Metastatic Liver Carcinoma in the Lung (tissue), 2 donors: ENCODE data around the genes DNMT3B, BPIFB6, ZNF341, CHMP4B and DYNLRB1.

DNA sequence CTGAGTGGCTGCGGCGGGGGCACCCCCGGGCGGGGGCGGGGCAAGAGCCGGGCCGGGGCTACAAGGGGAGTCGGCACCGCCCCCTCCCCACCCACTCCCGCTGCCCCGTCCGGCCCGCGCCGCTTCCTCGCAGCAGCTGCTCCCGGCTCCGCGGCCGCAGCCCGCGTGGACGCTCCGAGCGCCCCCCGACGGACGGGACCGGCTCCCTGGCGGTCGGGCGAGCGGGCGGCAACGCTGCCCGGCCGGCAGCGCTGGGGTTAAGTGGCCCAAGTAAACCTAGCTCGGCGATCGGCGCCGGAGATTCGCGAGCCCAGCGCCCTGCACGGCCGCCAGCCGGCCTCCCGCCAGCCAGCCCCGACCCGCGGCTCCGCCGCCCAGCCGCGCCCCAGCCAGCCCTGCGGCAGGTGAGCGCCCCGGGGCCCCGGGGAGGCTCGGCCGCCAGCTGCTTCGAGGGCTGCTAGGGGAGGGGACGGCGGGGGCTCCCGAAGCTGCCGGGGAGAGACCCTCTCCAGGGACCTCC is at the start of gene DNMT3B:
Gene DNMT3B, plus strand, starts transcription at position 90 of the 520 bp plus-strand sequence.
- PRO-cap, 2 experiments = peak in 2 of 2 experiments; most common plus-strand start position 323 of the sequence (in 2)

DNA sequence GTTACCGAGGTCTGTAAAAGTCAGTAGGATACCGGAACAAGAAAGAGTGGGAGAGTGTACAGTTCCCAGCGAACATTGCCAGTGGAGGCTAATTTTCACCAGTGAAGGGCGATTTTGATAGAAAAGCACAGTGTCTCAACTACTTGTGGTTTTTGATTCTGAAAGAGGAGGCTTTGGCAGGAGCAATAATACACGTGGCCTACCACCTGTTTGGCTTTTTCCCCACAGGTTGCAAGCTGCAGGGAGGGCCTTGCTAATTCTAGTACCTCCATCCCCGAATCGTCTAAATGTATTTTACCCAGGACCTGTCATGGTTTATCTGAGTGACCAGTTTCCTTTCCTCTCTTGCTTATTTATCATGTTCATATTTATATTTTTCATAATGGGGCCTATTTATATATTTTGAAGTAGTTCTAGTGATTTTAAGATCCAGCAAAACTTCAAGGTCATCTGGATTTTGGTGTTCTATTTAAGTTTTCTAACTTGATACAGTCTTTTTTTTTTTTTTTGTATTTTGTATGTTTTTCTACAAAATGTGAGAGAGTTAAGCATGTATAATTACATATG is 3.3 kb upstream of the EFCAB8 start:
- PRO-cap, 2 experiments = no peak in any of the 2 experiments

- PRO-cap, 2 experiments = no peak in any of the 2 experiments
Observed at GRCh38 chr20:33031446-33031756, at the start of gene BPIFB6. BPIFB6 (plus strand) TSS chr20:33031648.

GRCh38 chr20:33127696-33128294 is 40.2 kb upstream of the BPIFA2 start:
- PRO-cap, 2 experiments = no peak in any of the 2 experiments

- PRO-cap, 2 experiments = no peak in any of the 2 experiments
Observed at GRCh38 chr20:33276118-33276617, 6.8 kb upstream of the BPIFB1 start.

DNA sequence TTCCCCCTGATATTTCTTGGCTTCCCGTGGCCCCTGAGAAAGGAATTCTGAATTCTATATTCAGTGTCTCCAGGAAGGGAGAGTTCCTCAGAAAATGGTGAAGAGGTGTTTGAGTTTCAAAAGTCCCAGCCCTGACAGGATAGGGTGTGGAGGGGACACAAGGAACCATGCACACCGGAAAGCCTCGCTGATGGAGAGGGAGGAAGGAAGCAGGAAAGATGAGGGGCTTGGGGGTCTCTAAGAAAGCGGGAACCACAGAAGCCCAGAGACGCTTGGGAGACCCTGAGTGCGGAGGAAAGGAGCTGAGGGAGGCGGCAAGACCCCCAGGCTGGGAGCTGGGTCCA is 49.6 kb downstream of the BPIFB1 start:
- PRO-cap, 2 experiments = no peak in any of the 2 experiments

- PRO-cap, 2 experiments = no peak in any of the 2 experiments
Observed at GRCh38 chr20:33610890-33611910, 50.9 kb upstream of the C20orf144 start.

- PRO-cap, 2 experiments = no peak in any of the 2 experiments
Observed at GRCh38 chr20:33659175-33659989, 2.7 kb upstream of the C20orf144 start.

DNA sequence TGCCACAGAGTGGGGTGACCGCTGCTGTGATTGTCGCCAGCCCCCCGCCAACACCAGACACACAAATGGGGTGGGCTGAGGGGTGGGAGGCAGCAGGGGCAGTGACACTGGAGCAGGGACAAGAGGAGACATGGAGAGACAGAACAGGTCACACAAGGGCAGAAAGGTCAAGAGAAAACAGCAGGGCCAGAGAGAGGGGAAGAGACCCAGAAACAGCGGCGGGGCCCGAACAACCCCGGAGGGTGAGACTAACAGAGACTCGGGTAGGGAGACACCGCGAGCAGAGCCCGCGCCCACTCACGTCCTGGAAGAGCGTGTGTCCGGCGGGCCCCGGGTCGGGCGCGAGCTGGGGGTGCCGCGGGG is 324 bp downstream of the NECAB3 start:
- PRO-cap, 2 experiments = no peak in any of the 2 experiments

GRCh38 chr20:33690028-33690344 is 3.8 kb upstream of the E2F1 start:
- PRO-cap, 2 experiments = no peak in any of the 2 experiments

- PRO-cap, 2 experiments = peak in 2 of 2 experiments; most common plus-strand start chr20:33731996 (in 1); most common minus-strand start chr20:33732039 (in 2)
Observed at GRCh38 chr20:33731668-33732190, at the start of gene ZNF341. ZNF341 (plus strand) TSS chr20:33731996.

DNA sequence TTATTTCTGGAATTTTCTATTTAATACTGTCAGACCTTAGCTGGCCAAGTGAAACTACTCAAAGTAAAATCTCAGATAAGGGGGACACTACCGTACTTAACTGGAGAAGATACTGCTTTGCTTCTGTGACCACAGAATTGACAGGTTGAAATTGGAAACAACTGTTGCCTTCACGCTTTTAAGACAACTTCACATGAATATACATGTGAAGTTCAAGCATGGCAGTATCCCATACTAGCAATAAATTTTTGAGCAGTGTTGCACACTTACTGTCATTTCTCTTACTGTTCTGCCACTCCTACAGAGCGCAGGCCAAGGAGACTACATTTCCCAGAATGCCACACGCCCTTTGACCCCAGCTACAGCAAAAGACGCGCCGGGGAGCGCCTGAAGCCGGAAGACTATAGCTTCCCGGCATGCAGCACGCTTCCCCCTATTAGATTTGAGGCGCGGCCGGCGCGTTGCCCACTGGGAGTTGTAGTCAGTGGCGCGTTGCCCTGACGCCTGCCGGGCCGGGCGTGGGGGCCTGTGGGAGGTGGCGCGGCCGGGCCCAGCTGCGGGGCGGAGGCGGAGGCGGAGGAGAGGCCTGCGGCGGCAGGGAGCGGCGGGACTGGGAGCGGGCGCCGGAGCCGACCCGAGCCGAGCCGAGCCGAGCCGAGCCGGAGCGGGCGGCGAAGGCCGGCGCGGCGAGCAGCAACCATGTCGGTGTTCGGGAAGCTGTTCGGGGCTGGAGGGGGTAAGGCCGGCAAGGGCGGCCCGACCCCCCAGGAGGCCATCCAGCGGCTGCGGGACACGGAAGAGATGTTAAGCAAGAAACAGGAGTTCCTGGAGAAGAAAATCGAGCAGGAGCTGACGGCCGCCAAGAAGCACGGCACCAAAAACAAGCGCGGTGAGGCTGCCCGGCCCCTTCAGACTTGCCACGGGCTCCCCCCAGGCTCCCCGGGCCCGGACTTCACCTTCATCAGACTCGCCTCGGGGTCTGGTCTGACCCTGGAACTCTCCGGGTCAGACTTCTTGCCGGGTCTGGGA is at the start of gene CHMP4B:
Gene CHMP4B, plus strand, starts transcription at position 579 of the 1,029 bp plus-strand sequence.
- PRO-cap, 2 experiments = peak in 2 of 2 experiments; most common plus-strand start position 581 of the sequence (in 2)

- PRO-cap, 2 experiments = no peak in any of the 2 experiments
Observed at GRCh38 chr20:33857959-33858294, 46.8 kb downstream of the CHMP4B start.

DNA sequence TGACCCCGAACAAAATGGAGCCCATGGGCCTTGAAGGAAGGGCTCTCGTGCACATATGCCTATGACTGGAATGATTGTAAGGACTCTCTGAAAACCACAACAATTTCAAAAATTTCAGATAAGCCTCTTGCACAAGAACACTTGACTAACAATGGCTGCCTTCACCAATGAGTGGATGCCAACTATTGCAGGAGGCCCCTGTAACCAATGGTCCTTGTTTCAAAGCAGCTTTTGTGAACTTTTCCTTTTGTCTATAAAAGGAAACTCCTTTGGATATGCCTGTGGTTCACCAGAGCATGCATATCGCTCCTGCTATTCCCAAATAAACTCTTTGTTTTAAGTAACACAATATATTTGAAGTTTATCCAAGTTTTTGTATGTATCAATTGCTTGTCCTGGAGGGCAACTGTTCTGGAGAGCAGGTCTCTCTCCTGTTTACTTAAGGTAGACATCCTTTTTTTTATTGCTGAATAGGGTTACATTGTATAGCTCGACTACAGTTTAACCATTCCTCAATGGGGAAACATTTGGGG is 84.0 kb upstream of the RALY start:
- PRO-cap, 2 experiments = no peak in any of the 2 experiments

GRCh38 chr20:33995060-33995910 is 1.6 kb downstream of the RALY start:
- PRO-cap, 2 experiments = no peak in any of the 2 experiments

DNA sequence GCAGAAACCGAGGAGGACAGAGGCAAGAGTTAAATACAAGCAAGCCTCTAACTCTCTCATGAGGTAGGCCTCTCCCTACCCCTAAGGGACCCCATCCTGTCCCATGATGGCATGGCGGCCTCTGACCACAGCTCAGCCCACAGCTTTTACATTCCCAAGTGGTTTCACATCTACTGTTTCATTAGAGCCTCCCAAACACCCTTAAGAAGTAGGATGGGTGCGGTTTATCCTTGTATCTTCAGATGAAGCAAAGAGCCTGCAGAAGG is 20.5 kb downstream of the AHCY start:
- PRO-cap, 2 experiments = no peak in any of the 2 experiments

DNA sequence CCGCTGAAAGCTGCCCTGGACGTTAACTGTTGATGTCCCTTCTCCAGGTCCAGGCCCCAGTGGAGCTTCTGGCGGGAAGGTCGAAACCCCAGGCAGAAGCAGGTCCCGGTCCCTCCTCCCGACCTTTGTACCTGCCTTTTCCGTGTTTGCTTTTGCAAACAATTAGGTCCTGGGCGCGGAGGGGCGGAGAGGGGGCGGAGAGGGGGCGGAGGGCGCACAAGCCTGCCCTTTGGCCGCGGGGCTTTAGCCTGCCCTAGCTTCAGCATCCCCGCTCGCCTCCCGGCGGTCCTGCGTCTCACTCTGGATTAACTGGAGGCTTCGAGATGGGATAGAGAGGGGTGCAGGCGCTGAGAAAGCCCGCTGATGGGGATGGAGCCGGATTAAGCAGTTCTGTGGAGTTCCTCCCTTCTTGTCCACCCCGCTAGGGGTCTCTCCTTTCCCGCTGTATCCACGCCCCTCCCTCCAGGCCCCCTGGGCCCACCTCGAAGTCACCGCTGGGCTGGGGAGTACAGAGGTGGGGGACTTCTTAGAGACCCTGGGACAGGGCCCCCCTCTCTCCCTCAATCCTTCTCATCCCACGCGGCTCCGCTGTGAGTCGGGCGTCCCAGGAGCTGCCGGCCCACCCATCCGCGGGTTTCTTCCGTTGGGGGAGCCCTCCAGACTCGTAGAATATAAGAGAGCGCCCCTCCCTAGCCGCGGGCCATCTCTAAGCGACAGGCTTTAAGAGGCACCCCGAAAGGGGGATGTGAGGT is 8.4 kb upstream of the AHCY start:
- PRO-cap, 2 experiments = peak in 1 of 2 experiments; most common plus-strand start position 271 of the sequence (in 1); most common minus-strand start position 70 of the sequence (in 1)

GRCh38 chr20:34516009-34516479 is at the start of gene DYNLRB1:
DYNLRB1 (plus strand) TSS chr20:34516422.
- PRO-cap, 2 experiments = peak in 2 of 2 experiments; most common plus-strand start chr20:34516422 (in 2); most common minus-strand start chr20:34516272 (in 1)

DNA sequence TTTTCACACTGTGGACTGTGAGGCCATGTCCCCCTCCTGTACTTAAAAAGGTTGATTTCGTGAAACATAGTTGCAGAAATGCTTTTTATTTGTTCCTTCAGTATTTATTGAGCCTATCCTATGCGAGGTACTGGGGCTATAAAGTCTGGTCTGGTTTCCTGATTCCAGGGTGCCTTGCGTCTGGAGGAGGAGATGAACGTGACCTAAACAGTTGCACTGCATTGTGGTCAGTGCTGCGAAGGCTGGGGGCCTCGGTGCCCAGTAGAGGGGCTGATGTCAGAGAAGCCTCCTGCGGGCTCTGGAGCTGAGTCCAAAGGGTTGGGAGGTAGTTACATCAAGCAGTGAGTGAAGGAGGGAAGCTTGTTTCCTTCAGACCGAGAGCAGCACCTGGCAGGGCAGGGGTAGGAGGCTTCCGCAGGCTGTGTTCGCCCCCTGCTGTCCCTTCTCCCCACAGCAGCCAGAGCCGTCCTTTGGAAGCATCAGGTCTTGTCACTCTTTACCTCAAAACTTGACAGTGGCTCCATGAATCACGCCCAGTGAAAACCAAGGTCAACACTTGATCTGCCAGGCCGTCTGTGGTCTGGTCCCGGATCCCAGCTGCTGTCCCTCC is 6.7 kb downstream of the DYNLRB1 start:
- PRO-cap, 2 experiments = no peak in any of the 2 experiments

DNA sequence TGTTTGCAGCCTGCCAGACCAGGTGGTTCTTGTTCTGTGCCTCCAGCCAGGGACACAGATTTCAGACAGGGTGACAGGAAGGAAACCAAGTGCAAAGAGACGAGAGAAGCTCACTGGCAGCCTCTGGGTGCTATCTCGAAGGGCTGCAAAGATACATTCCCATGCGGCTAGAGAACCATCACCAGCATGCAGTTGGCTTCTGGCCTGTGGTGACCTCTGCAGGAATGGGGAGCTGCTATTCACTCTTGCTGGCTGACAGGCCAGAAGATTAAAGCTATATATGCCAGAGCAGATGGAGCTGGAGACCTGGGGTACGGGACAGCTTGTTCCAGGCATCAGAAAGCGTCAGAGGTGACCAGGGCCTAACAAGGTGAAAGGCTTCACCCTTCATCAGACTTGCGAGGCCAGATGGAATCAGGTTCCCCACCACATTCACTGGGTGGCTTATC is 20.0 kb downstream of the MAP1LC3A start:
- PRO-cap, 2 experiments = no peak in any of the 2 experiments